ENCODE measurements around a stretch of chr11.

GRCh38 chr11:8364958-8365174, 101.2 kb upstream of the LMO1 start:
- PRO-cap, 5 experiments, result peak in 3 of 5 experiments; most common minus-strand start chr11:8365057 (in 3)
- RAMPAGE, long total RNA, 2 experiments, result no peak in any of the 2 experiments
- RRBS, result no CpG with 5 or more reads among the region's 1 CpG

GRCh38 chr11:8647956-8648327, 34.5 kb downstream of the TRIM66 start:
- PRO-cap, 5 experiments, result no peak in any of the 5 experiments
- RAMPAGE, long total RNA, 2 experiments, result no peak in any of the 2 experiments
- RRBS, result no CpG with 5 or more reads among the region's 1 CpG

DNA sequence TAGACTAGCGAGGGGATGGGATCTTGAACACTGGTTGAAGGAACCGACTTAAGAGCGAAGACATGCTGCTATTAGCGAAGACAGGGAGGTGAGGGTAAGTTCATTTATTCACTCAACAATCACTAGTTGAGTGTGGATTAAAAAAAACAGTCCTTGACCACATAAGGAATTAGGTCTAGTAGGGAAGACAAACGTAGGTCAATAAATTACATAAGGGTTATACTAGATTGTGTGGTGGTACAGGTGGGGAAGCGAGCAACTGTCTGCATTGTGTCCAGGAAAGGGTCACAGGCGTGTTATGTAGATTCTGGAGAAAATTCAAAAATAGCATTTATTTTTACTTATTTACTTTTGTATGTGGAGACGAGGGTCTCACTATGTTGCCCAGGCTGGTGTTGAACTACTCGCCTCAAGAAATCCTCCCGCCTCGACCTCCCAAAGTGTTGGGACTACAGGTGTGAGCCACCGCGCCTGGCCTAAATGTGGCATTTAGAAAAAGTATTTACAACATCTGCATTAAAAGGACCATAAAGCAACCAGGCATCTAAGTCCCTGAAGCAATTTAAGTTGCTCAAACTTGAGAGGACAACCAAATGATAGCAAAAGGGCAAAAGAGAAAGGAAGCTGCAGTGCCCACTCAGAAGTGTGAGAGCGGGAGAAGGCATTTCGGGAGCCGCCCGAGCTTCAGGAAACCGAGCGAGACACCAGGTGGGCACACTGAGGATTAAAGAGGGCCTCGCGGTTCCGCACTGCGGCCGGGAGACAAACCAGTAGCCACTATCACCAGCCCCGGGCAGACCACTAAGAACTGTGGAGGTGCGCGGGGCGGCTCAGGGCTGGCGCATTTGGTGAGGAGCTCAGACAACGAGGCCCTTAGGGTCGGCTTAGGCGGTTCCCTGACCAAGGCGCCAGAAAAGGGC, 620 bp downstream of the TRIM66 start:
- PRO-cap, 5 experiments, result peak in 1 of 5 experiments; most common plus-strand start position 640 of the sequence (in 1)
- RAMPAGE, long total RNA, 2 experiments, result no peak in any of the 2 experiments
- RRBS, result no CpG with 5 or more reads among the region's 33 CpGs

GRCh38 chr11:8692424-8693072, 10.0 kb downstream of the RPL27A start:
- PRO-cap, 5 experiments, result no peak in any of the 5 experiments
- RAMPAGE, long total RNA, 2 experiments, result no peak in any of the 2 experiments
- RRBS, result no CpG with 5 or more reads among the region's 6 CpGs

DNA sequence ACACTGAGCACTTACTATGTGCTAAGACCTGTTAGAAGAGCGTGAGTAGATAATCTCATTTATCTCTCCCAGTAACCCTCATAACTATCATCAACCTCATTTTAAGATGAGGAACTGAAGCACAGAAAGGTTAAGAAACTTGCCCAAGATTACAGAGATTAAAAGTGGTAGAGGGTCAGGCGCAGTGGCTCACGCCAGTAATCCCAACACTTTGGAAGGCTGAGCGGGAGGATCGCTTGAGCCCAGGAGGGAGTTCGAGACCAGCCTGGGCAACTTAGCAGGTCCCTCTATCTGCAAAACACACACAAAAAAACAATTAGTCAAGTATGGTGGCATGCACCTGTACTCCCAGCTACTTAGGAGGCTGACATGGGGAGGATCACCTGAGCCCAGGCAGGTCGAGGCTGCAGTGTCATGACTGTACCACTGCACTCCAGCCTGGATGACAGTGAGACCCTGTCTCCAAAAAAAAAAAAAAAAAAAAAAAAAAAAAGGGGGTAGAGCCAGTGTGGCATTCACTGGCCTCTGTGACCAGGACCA, 15.2 kb downstream of the RPL27A start:
- PRO-cap, 5 experiments, result no peak in any of the 5 experiments
- RAMPAGE, long total RNA, 2 experiments, result no peak in any of the 2 experiments
- RRBS, result no CpG with 5 or more reads among the region's 7 CpGs

GRCh38 chr11:8708799-8709758, 26.5 kb downstream of the RPL27A start:
- PRO-cap, 5 experiments, result peak in 1 of 5 experiments; most common minus-strand start chr11:8709138 (in 1)
- RAMPAGE, long total RNA, 2 experiments, result no peak in any of the 2 experiments
- RRBS, result no CpG with 5 or more reads among the region's 18 CpGs

DNA sequence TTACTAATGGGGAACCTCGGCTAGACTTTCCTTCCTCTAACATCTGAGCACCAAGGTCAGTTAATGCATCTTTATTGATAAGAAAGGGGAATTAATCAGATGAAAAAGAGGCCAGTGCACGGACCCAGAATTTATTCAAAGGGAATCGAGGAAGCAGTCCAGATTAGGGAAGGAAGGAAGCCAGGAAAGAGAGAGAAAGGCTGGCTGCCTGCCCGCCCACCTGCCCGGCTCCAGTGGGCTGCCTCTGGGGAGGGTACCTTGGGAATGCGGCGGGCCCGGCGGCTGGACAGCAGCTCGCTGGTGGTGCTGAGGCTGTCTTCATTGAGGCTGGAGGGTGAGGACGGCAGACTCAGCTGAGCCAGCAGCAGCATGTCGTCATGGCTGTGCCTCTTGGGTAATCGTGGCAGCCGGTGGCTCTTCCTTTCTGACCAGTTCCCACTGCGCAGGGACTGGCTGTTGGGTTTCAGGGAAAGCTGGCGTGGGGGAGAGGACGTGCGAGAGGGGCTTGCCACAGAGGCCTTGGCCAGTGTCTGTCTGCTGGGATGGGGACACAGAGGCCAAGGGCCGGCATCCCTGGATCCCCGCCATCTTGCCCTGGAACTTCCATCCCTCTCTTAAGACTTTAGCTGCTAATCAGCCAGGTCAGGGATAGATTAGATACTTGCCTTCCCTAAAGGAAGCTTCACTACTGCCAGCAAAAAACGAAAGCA, 32.9 kb downstream of the RPL27A start:
- PRO-cap, 5 experiments, result no peak in any of the 5 experiments
- RAMPAGE, long total RNA, 2 experiments, result no peak in any of the 2 experiments
- RRBS, result 72% methylated on average over 4 of the region's 21 CpGs

GRCh38 chr11:8732400-8732608, 49.7 kb downstream of the RPL27A start:
- PRO-cap, 5 experiments, result no peak in any of the 5 experiments
- RAMPAGE, long total RNA, 2 experiments, result no peak in any of the 2 experiments
- RRBS, result no CpG with 5 or more reads among the region's 1 CpG

DNA sequence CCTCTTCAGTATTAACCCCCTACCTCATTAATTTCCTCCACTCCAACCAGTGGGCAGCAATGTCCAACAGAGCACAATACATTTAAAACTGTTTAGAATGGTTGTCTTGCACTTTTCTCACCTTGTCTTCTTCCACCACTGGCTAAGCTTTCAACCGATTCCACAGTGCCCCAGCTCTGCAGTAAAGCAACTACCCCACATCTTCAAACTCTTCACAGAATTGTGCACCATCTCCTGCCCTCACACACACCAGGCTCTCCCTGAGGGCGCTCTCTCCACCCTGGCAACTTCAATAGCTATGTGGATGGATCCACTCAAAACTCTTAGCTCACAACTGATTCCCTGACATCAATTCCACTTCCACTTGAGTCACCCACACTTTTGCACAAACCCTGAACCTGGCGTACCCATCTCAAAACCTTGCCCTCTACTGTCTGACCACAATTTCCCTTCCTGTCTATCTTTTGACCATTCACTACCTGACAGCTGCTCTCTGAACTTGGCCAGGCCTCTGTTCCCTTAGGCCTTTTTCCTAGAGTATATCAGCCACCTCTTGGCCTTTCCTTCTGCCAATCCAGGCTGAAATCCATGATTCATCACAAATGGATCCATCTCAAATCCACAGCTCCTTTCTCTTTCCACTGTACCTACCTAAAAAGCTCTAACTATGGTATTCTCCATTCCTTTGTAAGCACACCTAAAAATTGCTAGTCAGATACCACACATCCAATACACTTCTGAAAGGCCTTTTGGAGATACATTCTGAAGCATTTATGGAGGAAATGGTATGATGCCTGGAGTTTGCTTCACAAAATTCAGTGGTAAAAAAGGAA, 21.9 kb downstream of the DENND2B start:
- PRO-cap, 5 experiments, result no peak in any of the 5 experiments
- RAMPAGE, long total RNA, 2 experiments, result no peak in any of the 2 experiments
- RRBS, result no CpG with 5 or more reads among the region's 3 CpGs

DNA sequence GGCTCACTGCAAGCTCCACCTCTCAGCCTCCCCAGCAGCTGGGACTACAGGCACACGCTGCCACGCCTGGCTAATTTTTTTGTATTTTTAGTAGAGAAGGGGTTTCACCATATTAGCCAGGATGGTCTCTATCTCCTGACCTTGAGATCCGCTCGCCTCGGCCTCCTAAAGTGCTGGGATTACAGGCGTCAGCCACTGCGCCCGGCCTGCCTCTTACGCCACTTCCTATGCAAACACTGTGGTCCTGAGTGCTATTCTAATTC, 47.7 kb upstream of the AKIP1 start:
- PRO-cap, 5 experiments, result no peak in any of the 5 experiments
- RAMPAGE, long total RNA, 2 experiments, result no peak in any of the 2 experiments
- RRBS, result no CpG with 5 or more reads among the region's 9 CpGs

DNA sequence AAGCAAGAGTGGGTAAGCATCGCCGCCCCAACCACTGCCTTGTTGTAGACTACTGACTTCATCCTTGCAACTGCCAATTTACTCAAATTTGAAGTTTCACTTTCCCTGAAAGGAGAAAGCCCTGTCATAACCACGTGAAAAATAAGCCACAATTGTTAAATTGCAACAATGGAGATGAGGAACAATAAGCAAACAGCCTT, 30.6 kb downstream of the SCUBE2 start:
- PRO-cap, 5 experiments, result peak in 1 of 5 experiments; most common minus-strand start position 54 of the sequence (in 1)
- RAMPAGE, long total RNA, 2 experiments, result no peak in any of the 2 experiments
- RRBS, result no CpG with 5 or more reads among the region's 3 CpGs

DNA sequence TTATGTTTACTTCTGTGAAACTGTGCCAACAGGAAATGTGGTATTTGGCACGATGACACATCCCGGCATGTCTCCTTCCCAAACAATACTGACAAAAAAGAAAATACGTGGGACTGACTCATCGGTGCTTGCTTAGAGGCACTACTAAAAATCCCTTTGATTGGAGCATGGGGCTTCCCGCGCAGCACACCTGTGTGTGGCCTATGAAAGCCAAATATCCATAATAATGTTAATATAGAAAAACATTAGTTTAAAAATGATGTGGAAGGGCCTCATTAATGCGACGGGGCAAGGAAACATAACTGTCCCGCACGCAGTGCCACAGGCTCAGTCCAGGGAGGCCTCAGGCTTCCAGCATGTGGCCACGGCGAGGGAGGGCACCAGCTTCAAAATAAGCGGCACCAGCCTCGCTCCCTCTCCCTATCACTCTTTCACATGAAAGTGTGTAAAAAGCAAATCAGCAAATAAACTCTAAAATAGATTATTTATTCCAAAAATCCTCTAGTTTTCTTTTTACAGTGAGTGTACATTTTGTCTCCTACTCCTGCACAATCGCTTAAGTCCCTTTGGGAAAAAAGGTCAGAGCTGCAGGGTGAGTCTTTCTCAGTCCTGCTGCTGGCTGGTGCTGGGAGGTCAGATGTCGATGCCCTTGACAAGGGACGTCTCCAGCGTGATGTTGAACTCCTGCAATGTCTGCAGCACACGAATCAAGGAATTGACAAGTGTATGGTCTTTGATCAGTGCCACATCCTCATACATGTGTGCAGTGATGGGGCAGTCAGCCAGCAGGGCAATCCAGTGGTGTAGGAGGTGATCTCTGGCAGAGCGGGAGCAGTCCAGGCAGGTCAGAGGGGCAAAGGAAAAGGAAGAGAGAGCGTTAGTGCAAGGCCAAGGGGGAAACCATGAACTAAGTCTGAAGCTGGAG, 47.9 kb upstream of the SCUBE2 start:
- PRO-cap, 5 experiments, result peak in 1 of 5 experiments; most common plus-strand start position 159 of the sequence (in 1)
- RAMPAGE, long total RNA, 2 experiments, result no peak in any of the 2 experiments
- RRBS, result no CpG with 5 or more reads among the region's 21 CpGs

DNA sequence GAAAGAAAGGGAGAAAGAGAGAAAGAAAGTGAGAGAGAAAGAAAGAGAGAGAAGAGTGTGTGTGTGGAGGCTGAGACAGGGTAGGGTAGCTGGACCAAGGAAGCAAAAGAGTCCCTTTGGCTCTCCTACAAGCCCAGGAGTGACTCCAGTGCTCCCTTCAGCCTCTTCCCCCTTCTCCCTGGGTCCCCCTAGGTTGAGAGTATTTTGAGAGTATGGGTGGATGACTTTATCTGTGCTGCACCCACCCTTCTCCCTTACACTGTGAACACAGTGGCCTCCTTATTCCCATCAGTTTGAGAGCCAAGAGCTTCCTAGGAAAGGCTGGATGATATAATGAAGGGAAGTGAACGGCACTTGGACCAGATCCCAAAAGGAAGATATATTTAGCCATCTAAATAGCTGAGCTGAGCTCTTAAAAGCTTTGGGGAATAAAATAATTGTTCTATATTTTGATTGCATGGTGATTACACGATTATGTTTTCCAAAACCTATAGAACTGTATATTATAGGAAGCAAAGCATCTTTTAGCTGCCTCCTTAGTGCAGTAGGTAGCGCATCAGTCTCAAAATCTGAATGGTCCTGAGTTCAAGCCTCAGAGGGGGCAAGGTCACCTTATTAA, 9.7 kb upstream of the DENND5A start:
- PRO-cap, 5 experiments, result no peak in any of the 5 experiments
- RAMPAGE, long total RNA, 2 experiments, result no peak in any of the 2 experiments
- RRBS, result no CpG with 5 or more reads among the region's 3 CpGs

DNA sequence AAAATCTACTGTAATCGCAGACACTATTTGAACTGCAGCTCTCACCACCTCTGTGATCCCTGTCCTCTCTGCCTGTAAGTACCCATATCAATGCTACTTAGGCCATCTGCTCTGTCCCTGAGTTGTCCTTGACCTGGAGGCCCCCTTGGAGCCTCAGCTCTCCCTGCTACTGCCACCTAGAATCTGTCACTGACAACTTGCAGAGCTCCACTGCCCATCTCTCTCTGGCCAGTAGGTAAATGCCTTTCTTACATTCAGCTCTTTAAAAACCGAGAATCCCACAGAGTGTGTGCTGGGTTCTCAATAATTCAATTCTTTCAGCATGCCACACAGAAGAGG, 22.2 kb upstream of the IPO7 start:
- PRO-cap, 5 experiments, result no peak in any of the 5 experiments
- RAMPAGE, long total RNA, 2 experiments, result no peak in any of the 2 experiments
- RRBS, result no CpG with 5 or more reads among the region's 2 CpGs

DNA sequence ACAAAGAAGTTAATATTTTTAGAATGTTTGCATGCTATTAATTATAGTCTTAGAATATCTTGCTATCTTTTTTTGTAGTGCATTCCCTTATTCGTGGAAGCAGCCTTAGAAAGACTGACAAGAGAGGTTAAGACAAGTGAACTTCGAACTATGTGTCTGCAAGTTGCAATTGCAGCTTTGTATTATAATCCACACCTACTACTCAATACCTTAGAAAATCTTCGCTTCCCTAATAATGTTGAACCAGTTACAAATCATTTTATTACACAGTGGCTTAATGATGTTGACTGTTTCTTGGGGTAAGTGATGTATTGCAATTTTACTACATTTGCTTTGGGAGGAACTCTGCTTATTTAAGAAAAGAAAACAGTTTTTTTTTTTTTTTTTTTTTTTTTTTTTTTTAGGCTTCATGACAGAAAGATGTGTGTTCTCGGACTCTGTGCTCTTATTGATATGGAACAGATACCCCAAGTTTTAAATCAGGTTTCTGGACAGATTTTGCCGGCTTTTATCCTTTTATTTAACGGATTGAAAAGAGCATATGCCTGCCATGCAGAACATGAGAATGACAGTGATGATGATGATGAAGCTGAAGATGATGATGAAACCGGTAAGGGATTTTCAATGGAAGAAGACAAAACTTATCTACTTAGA, 23.0 kb upstream of the ZNF143 start:
- PRO-cap, 5 experiments, result no peak in any of the 5 experiments
- RAMPAGE, long total RNA, 2 experiments, result no peak in any of the 2 experiments
- RRBS, result 100% methylated on average over 1 of the region's 7 CpGs

- PRO-cap, 5 experiments, result peak in 5 of 5 experiments; most common minus-strand start chr11:9460656 (in 4)
- RAMPAGE, long total RNA, 2 experiments, result start-site peak on the minus strand in 2 of 2 experiments, at chr11:9460625-9460661 at its widest, 14 to 25 reads per replicate
- RRBS, result 2% methylated on average over 6 of the region's 23 CpGs
Measured at GRCh38 chr11:9460475-9460865, 342 bp upstream of the ZNF143 start.

DNA sequence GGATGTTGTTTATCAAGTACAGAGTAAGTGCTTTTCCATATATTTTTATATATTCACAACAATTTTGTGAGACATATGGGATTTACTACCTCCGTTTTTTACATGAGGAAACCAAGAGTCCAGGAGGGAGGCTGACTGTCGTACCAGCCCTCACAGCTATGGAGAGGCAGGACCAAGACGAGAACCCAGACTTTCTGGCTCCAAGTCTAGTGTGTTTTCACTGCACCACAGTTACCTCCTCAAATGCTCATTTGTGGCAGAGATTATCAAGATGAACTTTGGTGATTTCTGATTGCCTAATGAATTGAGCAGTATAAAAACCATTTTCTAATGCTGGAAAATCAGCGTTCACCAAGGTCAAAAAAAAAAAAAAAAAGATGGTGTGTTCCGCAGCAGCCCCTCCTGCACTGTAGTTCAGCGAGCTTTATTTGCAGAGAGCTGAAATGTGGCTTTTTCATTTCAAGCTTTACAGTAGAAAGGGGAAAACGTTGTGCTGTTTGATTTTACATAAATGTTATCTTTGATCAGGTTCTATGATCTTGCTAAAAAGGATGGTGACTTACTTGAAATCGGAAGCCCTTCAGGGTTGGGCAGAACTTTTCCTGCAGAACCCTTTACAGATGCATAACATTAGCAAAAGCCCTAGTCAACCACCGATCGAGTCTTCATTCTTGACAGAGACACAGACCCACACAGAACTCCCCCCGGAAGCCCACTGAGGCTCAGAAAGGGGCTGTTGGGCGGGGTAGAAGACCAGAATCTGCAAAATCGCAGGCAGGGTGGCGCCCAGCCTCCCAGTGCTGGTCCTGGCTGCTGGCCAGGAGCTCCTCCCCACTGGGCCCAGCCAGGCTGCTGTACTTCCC, 44.6 kb upstream of the WEE1 start:
- PRO-cap, 5 experiments, result no peak in any of the 5 experiments
- RAMPAGE, long total RNA, 2 experiments, result no peak in any of the 2 experiments
- RRBS, result no CpG with 5 or more reads among the region's 14 CpGs

DNA sequence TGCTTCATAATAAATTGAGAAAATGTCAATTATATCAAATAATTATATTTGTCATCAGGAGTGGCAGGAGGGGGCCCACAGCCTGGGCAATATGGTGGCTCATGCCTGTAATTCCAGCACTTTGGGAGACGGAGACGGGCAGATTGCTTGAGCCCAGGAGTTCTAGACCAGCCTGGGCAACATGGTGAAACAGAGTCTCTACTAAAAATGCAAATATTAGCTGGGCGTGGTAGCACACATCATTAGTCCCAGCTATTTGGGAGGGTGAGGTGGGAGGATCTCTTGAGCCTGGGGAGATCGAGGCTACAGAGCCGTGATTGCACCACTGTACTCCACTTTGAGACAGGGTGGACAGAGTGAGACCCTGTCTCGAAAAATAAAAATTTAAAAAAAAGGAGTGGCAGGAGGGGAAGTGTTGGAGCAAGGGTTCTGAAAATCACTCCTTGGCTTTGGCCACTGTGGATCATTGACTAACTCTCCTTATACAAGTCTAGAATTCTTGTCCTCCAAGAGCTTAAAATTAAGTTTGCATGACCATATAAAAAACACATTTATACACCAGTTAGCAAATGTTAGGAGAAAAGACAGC, 2.4 kb upstream of the WEE1 start:
- PRO-cap, 5 experiments, result no peak in any of the 5 experiments
- RAMPAGE, long total RNA, 2 experiments, result no peak in any of the 2 experiments
- RRBS, result no CpG with 5 or more reads among the region's 6 CpGs

DNA sequence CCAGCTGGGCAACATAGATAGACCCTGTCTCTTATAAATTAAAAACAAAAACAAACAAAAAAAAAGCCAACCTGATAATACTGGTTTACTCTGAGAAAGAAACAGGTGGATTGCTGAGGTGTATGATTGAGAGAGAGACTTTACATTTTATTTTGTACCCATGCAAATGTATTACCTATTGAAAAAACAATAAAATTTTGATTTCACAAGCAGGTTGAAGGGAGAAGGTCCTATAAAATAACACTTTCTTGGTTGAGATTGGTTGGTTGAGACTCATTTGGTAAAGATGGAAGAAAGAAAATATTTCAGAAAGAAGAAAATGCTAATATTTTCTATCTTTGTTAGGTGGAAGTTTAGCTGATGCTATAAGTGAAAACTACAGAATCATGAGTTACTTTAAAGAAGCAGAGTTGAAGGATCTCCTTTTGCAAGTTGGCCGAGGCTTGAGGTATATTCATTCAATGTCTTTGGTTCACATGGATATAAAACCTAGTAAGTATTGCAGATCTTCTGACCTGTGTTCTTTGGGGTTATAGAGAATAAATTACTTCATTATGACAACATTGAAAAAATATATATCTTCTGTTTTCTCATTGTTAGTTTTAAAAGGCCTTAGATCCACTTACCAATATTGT, 7.8 kb downstream of the WEE1 start:
- PRO-cap, 5 experiments, result no peak in any of the 5 experiments
- RAMPAGE, long total RNA, 2 experiments, result no peak in any of the 2 experiments
- RRBS, result no CpG with 5 or more reads among the region's 1 CpG

- PRO-cap, 5 experiments, result no peak in any of the 5 experiments
- RAMPAGE, long total RNA, 2 experiments, result no peak in any of the 2 experiments
- RRBS, result no CpG with 5 or more reads among the region's 3 CpGs
Measured at GRCh38 chr11:9615029-9615468, 41.6 kb downstream of the WEE1 start.

Measured in liver (tissue), 9 donors.